Measurements from ENCODE around the genes CLK4 and ZNF879.

- RRBS, result 2% methylated on average over 7 of the region's 59 CpGs
Measured at GRCh38 chr5:178626937-178627678, at the start of gene CLK4. Gene CLK4 (minus strand): TSS chr5:178627050.

GRCh38 chr5:179023379-179024352 is at the start of gene ZNF879:
Gene ZNF879 (plus strand): TSS chr5:179023804.
- RRBS, result 3% methylated on average over 40 of the region's 88 CpGs

DNA sequence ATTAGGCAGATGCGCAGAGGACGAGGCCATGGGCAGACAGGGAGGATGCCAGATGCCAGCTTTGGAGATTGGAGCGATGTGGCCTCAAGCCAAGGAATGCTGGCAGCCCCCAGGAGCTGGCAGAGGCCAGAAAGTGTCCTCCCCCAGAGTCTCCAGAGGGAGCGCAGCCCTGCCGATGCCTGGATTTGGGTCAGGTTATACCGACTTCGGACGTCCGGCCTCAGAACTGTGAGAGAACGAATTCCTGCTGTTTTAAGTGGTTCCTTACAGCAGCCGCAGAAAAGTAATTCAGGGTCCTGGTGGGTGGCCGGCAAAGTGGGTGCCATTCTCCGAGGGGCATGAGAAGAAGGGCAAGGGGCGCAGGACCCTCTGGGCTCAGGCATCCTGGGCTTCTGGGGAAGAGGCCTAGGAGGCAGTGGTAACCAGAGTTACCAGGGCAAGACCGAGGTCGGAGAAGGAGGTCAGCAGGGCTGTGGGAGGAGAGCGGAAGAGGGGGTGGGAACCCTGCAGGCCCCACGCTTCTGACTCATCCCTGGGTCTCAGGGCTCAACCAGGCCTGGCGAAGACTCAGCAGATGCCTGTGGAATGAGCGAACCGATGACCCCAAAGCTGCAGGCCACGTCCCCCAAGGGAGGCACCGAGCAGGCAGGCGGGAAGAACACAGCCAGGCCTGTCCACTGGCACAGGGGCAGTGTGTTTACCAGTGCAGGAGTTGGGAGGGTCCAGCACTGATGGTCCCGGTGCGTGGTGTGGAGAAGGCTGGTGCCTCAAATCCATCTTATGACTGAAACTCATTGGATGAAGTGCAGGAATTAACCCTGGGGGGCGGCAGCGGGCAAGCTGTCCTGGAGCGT is 69.5 kb downstream of the ADAMTS2 start:
- RRBS, result 29% methylated on average over 2 of the region's 29 CpGs

DNA sequence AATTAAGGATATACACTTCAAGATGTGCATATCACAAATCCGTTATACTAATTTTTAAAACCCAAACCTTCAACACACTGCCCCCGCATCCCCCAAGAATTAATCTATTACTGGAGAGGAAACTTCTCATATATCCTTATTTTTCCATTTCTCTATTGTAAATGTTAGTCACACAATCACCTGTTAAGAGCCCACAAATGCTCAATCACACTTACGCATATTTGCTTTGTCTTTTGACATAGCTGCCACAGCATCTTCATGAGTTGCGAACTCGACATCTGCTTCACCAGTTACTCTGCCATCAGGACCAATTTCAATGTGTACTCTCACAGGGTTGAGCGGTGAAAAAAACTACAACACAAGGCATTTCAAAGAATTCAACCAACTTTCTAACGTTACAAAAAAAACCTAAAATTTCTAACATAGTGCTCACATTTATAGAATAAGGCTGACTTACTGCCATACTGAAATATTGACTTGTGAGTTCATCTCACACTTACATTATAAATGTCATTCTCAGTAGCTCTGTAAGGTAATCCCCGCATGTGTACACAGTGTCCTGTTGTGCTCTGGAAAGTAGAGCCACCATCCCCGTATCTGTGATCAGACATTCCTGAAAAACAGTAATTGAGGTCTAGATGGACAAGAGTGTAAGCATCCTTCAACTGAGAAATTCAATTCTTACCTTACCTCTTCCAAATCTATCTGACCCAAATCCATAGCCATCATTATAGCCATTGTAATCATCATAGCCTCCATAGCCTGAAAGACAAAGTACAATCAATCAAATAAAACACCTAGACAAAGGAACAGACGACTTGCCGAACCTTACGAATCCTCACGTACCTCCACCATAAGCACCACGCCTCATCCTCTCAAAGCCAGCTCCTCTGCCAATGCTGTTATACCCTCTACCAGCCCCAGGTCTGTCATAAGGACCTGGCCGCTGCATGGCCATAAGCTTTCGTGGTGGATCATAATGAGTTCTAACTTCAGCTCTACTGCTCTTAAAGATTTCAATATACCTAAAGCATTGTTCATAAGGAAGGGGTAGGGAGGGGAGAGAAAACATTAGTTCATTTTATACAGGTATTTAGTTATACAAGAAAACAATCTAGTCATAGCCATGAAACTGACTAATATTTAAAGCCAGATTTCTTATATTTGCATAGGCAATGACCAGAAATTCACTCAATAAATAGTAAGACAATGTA is 5.8 kb downstream of the HNRNPH1 start:
- RRBS, result no CpG with 5 or more reads among the region's 16 CpGs

DNA sequence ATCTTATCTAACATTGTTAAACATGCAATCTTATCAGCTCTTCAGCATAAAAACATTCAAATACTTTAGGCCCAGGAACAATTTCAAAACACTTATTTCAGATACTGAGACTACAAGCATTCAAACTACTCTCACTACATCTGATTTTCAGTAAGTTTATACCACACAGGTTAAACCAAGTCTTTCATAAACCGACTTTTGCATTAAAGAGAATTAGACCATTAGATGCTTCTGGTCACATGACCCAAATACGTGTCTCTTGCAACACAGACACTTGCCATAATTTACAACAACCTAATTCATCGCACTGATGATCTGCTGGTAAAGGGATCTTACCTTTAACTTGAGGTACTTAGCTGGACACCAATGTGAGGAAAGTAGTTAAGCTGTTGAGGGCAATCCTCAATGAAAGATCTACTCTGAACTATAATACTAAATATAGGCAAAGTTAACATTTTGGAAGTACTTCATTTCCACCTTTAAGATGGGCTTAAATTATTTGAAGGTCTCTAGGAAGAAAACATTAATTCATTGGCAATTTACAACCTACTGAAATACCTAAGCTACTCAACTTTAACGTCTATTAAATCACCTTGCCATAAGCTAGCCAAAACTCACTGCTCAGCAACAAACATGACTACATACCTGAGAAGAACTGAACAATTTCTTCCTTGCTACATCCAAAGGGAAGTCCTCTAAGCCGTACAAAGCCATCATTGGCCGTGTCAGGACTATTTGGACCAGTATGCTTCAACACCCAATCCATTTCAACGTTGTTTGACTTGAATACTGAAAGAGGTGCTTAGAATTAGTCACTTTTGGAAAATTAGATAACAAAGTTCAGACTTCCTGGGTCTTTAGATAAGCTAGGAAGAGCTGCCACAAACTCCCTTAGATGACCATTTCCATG is 3.0 kb downstream of the HNRNPH1 start:
- RRBS, result no CpG with 5 or more reads among the region's 7 CpGs

DNA sequence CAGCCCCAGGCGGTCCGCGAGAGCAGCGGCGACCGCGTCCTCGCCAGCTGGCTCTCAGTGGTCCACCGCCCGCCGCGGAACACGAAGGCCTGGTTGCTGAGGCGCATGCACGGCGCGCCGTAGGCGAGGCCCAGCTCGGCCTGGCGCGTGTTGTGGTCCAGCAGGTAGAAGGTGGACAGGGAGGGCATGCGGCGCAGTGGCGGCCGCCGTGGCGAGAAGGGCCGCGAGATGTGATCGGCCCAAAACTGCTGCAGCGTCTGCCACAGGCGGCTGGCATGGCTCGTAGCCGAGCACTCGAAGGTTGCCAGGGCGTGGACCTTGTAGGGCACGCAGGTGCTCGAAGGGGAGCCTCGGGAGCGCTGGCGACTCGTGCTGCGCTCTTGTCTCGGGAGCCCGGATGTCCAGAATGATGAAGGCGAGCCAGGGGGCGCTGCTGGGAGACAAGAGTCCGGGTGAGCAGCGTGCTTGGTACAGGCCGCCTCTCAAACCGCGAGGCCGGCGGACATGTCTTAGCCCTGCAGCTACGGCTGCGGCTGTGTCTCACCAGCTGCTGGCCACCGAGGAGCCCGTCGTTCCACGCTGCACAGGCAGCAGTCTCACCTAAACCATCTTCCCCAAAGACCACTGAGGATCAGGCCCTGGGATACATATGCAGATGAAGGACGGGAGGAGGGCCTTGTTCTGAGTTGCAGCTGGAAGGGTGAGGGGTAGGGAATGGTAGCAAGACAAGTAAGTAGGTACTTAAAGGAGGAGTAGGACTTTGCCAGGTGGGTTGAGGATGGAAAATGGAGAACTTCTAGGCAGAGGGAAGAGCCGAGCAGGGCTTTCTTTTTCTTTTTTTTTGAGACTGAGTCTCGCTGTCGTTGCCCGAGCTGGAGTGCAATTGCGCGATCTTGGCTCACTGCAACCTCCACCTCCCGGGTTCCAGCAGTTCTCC is 1.7 kb downstream of the CBY3 start:
- RRBS, result 17% methylated on average over 9 of the region's 69 CpGs

DNA sequence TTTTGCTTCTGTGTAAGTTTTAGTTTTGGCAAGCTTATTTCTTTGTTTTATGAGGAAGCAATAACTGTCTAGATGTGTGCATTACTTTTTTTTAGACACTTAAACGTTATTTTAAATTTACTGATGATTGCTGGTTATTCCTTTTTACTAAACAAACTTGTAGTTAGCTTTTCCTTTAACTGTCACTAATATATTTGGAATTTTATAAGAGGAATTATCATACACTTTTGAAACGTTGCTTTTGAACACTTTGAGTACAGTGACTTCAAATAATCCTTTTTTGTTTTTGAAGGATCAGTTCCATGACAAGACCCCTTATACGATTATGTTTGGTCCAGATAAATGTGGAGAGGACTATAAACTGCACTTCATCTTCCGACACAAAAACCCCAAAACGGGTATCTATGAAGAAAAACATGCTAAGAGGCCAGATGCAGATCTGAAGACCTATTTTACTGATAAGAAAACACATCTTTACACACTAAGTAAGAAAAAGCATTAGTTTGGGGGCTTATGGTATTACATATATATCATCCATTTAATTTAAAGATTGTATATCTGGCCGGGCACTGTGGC is 10.9 kb downstream of the CANX start:
- RRBS, result no CpG with 5 or more reads among the region's 6 CpGs

DNA sequence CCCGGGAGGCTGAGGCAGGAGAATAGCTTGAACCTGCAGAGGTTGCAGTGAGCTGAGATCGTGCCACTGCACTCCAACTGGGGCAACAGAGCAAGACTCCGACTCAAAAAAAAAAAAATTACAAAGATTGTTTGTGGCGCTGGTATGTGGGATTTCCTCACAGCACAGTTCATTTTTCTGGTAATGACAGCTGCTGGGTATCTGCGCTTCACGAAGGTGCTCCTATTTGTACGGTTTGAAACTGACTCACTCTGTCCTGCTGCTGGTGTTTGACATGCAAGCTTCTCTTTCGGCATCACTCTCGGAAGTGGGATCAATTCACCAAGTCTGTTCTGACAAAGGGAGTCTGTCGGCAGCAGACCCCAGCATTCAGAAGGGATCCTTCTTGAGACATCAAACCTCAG is 26.3 kb downstream of the MAML1 start:
- RRBS, result no CpG with 5 or more reads among the region's 10 CpGs

DNA sequence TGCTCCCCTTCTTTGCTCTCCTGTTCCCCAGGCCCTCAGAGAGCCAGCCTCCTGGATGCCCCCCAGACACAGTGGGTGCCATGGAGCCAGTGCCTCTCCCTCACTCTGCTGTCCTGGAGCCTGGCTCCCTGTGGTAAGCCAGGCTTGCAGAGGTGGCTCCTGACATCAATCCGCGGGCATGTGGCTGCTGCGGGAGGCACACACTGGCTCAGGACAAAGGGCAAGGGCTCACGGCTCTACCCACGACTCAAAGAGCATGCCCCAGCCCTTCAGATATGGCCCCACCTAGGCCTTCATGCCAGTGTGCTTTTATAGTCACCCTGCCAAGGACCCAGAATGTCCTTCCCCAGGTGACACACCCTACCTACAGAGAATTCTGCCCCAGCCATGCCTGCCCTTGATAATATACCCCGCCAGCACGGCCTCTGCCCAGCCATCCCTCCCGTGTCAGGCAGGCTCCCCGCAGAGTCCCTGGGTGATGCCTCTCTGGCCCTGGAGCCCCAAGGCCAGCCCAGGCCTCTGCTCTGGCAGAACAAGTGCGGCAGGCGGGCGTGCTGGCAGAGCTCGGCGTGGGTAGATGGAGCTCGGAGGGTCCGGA is 1.6 kb downstream of the MGAT4B start:
- RRBS, result 4% methylated on average over 1 of the region's 16 CpGs

- RRBS, result under 1% methylated on average over 21 of the region's 47 CpGs
Measured at GRCh38 chr5:179821429-179822636, 1.1 kb downstream of the SQSTM1 start.

GRCh38 chr5:179822714-179823273 is 2.1 kb downstream of the SQSTM1 start:
- RRBS, result no CpG with 5 or more reads among the region's 11 CpGs

GRCh38 chr5:179825557-179826283 is 5.0 kb downstream of the SQSTM1 start:
- RRBS, result no CpG with 5 or more reads among the region's 14 CpGs

DNA sequence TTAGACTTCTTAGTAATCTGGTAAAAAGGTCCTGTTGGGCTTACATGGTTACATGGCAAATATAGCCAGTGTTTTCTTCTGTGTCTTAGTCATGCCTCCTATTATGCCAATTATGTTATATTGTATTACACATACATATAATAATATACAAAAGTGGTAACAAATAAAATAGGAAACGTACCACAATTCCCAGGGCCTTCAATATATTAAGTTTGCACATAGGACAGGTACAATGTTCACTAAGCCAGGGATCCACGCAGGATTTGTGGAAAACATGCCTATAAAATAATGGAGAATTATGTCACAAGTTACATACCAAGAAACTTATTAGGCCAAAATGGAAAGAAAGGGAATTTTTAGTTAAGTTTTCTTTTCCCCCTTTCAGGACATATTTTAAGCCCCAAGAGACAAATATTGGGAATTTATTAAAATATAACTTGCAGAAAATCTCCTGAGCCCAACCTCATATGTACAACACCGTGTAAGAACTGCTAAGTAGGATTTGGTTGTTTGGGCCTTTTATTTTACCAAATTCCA is 62.6 kb upstream of the TBC1D9B start:
- RRBS, result no CpG with 5 or more reads among the region's 3 CpGs

GRCh38 chr5:179993415-179993991 is 78.1 kb downstream of the RNF130 start:
- RRBS, result no CpG with 5 or more reads among the region's 1 CpG

- RRBS, result 58% methylated on average over 12 of the region's 29 CpGs
Measured at GRCh38 chr5:180072567-180073076, 1.1 kb upstream of the RNF130 start.

GRCh38 chr5:180233941-180234521 is 25.0 kb upstream of the RASGEF1C start:
- RRBS, result no CpG with 5 or more reads among the region's 13 CpGs

- RRBS, result no CpG with 5 or more reads among the region's 9 CpGs
Measured at GRCh38 chr5:180242457-180243430, 33.7 kb upstream of the RASGEF1C start.

DNA sequence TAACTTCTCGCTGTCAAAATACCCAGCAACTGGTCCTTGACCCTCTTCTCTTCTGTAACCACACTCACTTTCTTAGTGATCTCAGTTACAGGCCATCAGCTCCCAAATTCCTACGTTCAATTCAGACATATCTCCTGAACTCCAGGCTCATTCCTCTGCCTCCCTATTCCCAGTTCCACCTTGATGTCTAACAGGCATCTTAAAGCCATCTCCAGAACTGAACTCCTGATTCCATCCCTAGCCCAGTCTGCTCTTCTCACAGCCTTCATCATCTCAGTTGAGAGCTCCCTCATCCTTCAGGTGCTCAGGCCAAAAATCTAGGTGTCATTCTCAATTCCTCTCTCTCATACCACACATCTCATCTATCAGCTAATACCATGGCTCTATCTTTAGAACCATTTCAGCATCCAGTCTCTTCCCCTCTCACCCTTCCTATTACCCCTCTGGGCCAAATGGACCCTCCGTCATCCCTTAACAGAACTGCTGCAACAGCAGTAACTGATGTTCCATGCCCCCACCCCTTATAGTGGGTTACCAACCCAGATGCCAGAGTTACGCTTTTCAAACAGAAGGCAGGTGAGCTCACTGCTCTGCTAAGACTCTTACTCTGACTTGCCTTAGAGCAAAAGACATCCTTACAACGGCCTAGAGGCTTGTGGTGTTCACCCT is 28.9 kb downstream of the MAPK9 start:
- RRBS, result no CpG with 5 or more reads among the region's 5 CpGs

GRCh38 chr5:180441401-180441924 is 52.7 kb upstream of the CNOT6 start:
- RRBS, result no CpG with 5 or more reads among the region's 15 CpGs

GRCh38 chr5:180689743-180690140 is 40.3 kb upstream of the FLT4 start:
- RRBS, result no CpG with 5 or more reads among the region's 6 CpGs